Uterus (tissue), 7 donors: ENCODE data around the genes CIPC, ISM2 and SPTLC2.

DNA sequence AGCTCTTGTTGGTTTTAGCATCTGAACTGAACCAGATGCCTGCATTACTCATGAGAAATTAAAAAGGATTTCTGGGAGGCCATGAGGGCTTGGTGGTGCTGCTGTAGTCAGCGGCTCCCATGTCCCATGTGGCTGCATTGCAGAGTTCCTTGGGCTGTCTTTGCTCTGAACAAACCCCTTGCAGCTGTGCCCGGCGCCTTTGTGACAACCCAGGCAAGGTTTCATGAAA lies 40.9 kb downstream of the TGFB3 start:
- PRO-cap, 4 experiments = no peak in any of the 4 experiments
- RAMPAGE, long total RNA, 2 experiments = no peak in any of the 2 experiments
- RRBS = no CpG with 5 or more reads among the region's 3 CpGs

DNA sequence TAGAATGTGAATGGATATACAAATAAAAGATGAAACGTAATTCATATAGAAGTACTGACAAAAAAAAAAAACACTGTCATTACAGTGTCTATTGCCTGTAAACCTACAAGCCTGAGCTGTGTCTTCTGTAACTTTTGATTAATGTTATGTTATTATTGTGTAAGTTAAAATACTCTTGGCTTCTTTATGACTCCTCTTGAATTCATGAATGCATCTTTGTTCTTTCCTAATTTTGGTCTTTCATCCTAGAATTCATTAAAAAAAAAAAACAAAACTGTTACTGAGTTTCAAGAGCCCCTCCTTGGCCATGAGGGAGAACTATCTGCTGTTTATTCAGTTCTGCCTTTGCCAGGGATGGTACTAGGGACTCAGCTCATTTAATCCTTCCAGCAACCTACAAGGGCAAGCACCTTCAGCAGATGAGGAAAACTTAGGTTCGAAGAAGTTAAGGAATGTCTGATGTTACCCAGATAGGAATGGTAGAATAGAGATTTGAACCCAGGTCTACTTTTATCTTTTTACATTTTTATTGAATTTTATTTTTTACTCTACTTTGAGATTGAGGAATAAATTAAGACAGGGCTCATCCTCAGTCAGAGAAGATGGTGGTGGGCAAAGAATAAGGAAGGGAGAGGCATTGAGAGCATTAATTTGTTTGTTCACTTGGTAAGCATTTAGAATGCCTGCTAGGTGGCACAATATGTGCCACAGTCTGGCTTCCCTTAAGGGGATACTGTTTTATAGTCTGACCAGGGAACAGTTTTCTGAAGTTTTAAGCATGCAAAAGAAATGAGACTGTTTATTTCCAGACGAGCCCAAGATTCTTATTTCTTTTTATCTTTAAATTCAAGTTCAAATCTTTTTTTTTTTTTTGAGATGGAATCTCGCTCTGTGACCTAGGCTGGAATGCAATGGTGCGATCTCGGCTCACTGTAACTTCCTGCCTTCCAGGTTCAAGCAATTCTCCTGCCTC lies 22.3 kb downstream of the GPATCH2L start:
- PRO-cap, 4 experiments = no peak in any of the 4 experiments
- RAMPAGE, long total RNA, 2 experiments = no peak in any of the 2 experiments
- RRBS = no CpG with 5 or more reads among the region's 6 CpGs

DNA sequence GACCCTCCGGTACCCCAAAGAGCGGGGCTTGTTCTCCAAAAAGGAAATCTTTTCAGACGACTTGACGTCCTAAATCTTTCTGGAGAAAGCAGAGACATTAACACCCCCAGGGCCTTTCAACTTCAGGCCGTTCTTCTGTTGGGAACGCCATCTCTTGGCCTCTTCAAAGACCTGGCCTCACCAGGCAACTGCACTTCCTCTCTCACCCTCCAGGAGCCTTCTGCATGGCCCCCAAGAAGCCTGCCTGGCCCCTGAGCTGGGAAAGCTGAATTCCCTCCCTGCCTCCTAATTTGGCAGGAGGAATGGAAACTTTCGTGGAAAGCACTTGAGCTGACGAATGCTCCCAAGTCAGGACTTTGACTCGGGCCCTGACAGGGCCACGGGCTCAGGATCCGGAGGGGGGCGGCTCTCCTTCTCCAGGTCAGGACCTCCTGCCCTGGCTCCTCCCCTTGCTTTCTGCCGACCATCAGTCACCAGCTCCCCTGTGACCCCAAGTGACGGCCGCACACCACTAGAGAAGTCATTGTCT lies 65.9 kb upstream of the ESRRB start:
- PRO-cap, 4 experiments = no peak in any of the 4 experiments
- RAMPAGE, long total RNA, 2 experiments = no peak in any of the 2 experiments
- RRBS = no CpG with 5 or more reads among the region's 15 CpGs

DNA sequence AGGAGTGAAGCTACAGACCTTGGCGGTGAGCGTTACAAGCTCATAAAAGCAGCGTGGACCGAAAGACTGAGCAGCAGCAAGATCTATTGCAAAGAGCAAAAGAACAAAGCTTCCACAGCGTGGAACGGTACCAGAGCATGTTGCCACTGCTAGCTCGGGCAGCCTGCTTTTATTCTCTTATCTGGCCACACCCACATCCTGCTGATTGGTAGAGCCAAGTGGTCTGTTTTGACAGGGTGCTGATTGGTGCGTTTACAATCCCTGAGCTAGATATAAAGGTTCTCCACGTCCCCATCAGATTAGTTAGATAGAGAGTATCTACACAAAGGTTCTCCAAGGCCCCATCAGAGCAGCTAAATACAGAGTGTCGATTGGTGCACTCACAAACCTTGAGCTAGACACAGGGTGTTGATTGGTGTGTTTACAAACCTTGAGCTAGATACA lies 160.2 kb downstream of the ESRRB start:
- PRO-cap, 4 experiments = no peak in any of the 4 experiments
- RAMPAGE, long total RNA, 2 experiments = no peak in any of the 2 experiments
- RRBS = no CpG with 5 or more reads among the region's 10 CpGs

DNA sequence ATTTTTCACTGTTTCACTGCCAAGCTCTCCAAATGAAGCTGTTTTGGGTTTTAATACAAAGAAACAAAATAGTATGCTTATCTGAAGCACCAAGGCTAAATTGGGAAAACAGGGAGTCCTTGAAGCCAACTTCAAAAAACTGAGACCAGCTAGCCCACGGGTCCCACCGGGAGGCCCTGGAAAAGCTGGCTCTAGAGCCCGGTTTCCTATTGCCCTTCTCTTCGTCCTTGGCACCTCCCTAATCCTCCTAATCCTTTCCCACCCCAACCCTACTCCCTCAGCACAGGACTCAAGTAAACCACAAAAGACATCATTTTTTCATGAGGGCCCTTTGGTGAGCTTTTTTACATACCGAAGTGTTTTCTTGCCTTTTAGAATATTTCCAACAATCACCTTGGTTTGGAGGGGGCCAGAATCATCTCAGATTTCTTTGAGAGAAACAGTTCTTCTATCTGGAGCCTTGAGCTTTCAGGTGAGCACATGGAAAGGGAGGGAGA lies 11.3 kb downstream of the LRRC74A start:
- PRO-cap, 4 experiments = no peak in any of the 4 experiments
- RAMPAGE, long total RNA, 2 experiments = no peak in any of the 2 experiments
- RRBS = no CpG with 5 or more reads among the region's 5 CpGs

GRCh38 chr14:76894263-76894798 lies 68.1 kb downstream of the LRRC74A start:
- PRO-cap, 4 experiments = no peak in any of the 4 experiments
- RAMPAGE, long total RNA, 2 experiments = no peak in any of the 2 experiments
- RRBS = no CpG with 5 or more reads among the region's 6 CpGs

DNA sequence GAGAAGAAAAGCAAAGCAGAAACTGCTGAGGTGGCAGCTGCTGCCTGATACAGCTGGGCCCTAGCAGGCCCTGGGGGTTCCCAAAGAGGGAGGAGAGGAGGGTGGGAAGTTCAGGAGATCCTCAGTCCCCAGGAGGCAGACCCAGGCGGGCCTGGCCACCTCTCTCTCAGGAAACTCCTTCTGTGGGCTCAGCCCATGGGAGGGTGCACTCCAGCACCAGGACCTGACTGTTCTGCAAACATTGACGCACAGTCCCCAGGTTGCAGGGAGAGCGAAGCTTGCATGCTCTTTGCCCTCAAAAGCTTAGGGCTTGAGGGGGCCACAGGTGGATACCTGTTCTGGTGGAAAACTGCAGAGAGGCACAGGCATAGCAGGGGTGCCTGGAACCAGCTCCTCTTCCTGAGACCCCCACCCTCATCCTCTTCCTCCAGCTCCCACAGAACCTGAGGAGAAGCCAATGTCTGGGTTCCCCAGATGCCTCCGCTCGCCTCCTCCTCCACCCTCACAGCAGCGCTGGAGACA lies 29.5 kb downstream of the IRF2BPL start:
- PRO-cap, 4 experiments = no peak in any of the 4 experiments
- RAMPAGE, long total RNA, 2 experiments = no peak in any of the 2 experiments
- RRBS = no CpG with 5 or more reads among the region's 6 CpGs

DNA sequence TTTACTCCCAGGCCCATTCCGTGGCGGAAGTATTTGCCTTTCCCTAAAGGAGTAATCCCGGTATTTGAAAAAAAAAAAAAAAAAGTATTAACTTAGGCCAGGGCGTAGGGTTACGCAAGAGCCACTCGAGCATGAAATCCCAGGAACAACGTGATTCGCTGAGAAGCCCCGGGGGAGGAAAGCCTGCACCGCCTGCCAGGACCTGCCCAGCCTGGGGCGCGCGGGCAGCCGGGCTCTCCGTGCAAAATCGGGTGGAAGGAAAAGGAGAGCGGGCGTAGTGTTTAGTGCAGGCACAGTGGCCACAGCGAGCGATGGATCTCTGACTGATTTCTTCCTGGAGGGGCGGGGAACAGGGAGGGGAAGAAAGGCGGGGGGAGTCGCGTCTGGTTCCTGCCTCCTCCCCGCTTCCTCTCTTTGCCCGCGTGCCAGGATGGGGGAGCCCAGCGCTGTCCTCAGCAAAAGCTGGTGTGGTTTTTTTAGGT lies 4.8 kb upstream of the IRF2BPL start:
- PRO-cap, 4 experiments = peak in 4 of 4 experiments; most common plus-strand start position 417 of the sequence (in 3); most common minus-strand start position 297 of the sequence (in 2)
- RAMPAGE, long total RNA, 2 experiments = no peak in any of the 2 experiments
- RRBS = 3% methylated on average over 9 of the region's 28 CpGs

- PRO-cap, 4 experiments = peak in 1 of 4 experiments; most common plus-strand start chr14:77039089 (in 1)
- RAMPAGE, long total RNA, 2 experiments = no peak in any of the 2 experiments
- RRBS = no CpG with 5 or more reads among the region's 5 CpGs
These were observed 10.5 kb upstream of the IRF2BPL start for GRCh38 chr14:77038965-77039397.

- PRO-cap, 4 experiments = peak in 3 of 4 experiments; most common minus-strand start chr14:77043520 (in 2)
- RAMPAGE, long total RNA, 2 experiments = no peak in any of the 2 experiments
- RRBS = 20% methylated on average over 2 of the region's 15 CpGs
These were observed 15.0 kb upstream of the IRF2BPL start for GRCh38 chr14:77043133-77044198.

DNA sequence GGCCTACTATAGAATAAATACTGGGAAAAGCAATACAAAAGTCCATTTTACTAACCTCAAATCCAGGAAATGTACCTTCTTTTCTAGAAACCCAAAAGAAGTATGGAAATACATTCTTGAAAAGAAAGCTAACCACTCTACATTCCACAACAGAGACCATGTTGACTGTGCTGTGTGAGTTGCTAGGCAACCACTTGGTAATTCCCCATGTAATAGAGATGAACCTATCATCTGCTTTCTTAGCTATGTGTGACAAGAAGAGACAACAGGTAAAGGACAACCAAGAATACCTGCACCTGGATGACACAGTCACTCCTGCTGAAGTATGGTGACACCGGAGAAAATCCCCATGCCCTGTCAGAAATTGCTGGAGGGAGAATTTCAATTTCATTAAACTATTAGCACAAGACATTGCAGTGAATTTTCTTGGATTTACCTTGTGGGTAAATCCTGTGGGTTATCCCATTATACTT lies 11.7 kb upstream of the CIPC start:
- PRO-cap, 4 experiments = no peak in any of the 4 experiments
- RAMPAGE, long total RNA, 2 experiments = no peak in any of the 2 experiments
- RRBS = no CpG with 5 or more reads among the region's 1 CpG

GRCh38 chr14:77097419-77098583 lies at the start of gene CIPC:
TSS of gene CIPC (plus strand) at chr14:77098258.
- PRO-cap, 4 experiments = peak in 4 of 4 experiments; most common plus-strand start chr14:77097616 (in 2); most common minus-strand start chr14:77097540 (in 3)
- RAMPAGE, long total RNA, 2 experiments = start-site peak on the plus strand in 1 of 2 experiments, at chr14:77098249-77098330 at its widest, 247 reads per replicate
- RRBS = 1% methylated on average over 33 of the region's 102 CpGs

- PRO-cap, 4 experiments = peak in 3 of 4 experiments; most common plus-strand start chr14:77111345 (in 2); most common minus-strand start chr14:77111187 (in 3)
- RAMPAGE, long total RNA, 2 experiments = no peak in any of the 2 experiments
- RRBS = no CpG with 5 or more reads among the region's 6 CpGs
These were observed 13.0 kb downstream of the CIPC start for GRCh38 chr14:77110888-77111642.

GRCh38 chr14:77307027-77307426 lies 13.7 kb downstream of the POMT2 start:
- PRO-cap, 4 experiments = no peak in any of the 4 experiments
- RAMPAGE, long total RNA, 2 experiments = no peak in any of the 2 experiments
- RRBS = no CpG with 5 or more reads among the region's 3 CpGs

GRCh38 chr14:77313966-77314513 lies 6.6 kb downstream of the POMT2 start:
- PRO-cap, 4 experiments = peak in 1 of 4 experiments; most common plus-strand start chr14:77314262 (in 1); most common minus-strand start chr14:77314144 (in 1)
- RAMPAGE, long total RNA, 2 experiments = no peak in any of the 2 experiments
- RRBS = no CpG with 5 or more reads among the region's 3 CpGs

DNA sequence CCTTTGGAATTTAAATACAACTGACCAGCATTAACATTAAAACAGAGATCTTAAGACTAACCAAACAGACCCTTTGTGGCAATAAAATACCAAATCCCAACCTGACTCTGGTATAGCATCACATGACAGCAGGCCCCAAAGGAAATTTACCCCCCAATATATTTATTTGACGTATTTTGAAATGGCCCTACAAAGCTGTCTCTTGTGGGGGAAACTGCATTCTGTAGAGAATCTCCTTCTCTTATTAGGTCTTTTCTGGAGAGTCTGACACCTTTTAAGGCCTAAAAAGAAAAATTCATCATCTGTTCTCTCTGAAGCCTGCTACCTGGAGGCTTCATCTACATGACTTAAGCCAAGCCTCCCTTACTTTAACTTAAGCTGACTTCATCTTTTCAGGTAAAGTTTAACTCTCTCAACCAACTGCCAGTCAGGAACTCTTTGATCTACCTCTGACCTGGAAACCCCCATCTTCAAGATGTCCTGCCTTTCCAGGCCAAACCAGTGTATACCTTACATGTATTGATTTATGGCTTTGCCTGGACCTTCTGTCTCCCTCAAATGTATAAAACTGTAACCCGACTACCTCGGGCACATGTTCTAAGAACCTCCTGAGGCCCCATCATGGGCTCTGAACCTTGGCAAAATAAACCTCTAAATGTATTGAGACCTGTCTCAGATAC lies 17.4 kb downstream of the GSTZ1 start:
- PRO-cap, 4 experiments = no peak in any of the 4 experiments
- RAMPAGE, long total RNA, 2 experiments = no peak in any of the 2 experiments
- RRBS = no CpG with 5 or more reads among the region's 3 CpGs

GRCh38 chr14:77498444-77499153 lies at the start of gene ISM2:
TSS of gene ISM2 (minus strand) at chr14:77498816.
- PRO-cap, 4 experiments = peak in 4 of 4 experiments; most common plus-strand start chr14:77498962 (in 3); most common minus-strand start chr14:77498816 (in 4)
- RAMPAGE, long total RNA, 2 experiments = no peak in any of the 2 experiments
- RRBS = 2% methylated on average over 30 of the region's 96 CpGs

- PRO-cap, 4 experiments = peak in 4 of 4 experiments; most common plus-strand start chr14:77617083 (in 4); most common minus-strand start chr14:77616637 (in 3)
- RAMPAGE, long total RNA, 2 experiments = start-site peak on the minus strand in 1 of 2 experiments, at chr14:77616584-77616621 at its widest, 433 reads per replicate
- RRBS = 3% methylated on average over 47 of the region's 94 CpGs
These were observed at the start of gene SPTLC2 for GRCh38 chr14:77616058-77617235. TSS of gene SPTLC2 (minus strand) at chr14:77616637.

- PRO-cap, 4 experiments = no peak in any of the 4 experiments
- RAMPAGE, long total RNA, 2 experiments = no peak in any of the 2 experiments
- RRBS = no CpG with 5 or more reads among the region's 17 CpGs
These were observed 107.7 kb downstream of the ADCK1 start for GRCh38 chr14:77907393-77908281.

DNA sequence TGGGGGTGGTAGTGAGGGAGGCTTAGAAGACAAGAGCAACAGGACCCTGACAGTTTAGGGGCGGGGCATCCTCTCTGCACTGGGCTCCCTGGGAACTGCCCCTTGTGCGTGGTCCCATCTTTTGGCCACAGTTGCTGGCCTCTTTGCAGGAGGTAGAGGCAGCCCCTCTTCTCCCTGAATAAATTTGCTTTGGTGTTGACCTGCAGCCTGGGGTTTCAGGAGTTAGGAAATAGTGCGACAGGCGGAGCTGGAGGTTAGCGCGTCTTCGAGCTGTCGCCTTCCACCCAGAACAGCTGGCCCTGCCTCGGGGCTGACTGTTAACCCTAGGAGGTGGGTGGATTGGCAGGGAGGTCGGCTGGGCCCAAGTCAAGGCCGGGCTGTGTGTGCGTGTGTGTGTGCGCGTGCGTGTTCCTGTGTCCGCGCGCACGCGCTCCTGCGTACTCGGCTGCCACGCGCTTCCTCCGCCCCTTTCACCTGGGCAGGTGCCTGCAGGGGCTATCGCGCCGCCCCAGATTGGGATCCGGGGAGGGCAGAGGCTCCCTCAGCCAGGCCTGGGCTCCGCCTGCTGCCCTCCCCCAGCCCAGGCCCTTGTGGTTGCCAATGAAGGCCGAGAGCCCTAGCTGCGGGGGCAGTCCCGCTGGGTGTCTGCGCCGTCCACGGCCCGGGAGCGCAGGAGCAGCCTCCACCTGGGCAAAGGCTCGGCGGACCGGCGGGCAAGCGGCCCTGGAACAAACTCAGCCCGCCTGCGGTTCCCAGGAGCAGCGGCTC lies 180.9 kb downstream of the ADCK1 start:
- PRO-cap, 4 experiments = peak in 2 of 4 experiments; most common plus-strand start position 631 of the sequence (in 2); most common minus-strand start position 383 of the sequence (in 1)
- RAMPAGE, long total RNA, 2 experiments = no peak in any of the 2 experiments
- RRBS = 4% methylated on average over 10 of the region's 46 CpGs